BJ (cell line): ENCODE data around the genes ATF2, HOXD8 and PRKRA.

- CAGE, long polyA plus RNA = no peak
- RRBS = no CpG with 5 or more reads among the region's 3 CpGs
Observed at GRCh38 chr2:174611892-174612127, 14.2 kb upstream of the WIPF1 start.

DNA sequence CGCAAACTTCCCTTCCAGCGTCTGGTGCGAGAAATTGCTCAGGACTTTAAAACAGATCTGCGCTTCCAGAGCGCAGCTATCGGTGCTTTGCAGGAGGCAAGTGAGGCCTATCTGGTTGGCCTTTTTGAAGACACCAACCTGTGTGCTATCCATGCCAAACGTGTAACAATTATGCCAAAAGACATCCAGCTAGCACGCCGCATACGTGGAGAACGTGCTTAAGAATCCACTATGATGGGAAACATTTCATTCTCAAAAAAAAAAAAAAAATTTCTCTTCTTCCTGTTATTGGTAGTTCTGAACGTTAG, 44.2 kb downstream of the CHRNA1 start:
- CAGE, long polyA plus RNA = no peak
- RRBS = no CpG with 5 or more reads among the region's 12 CpGs

GRCh38 chr2:174827353-174828377, 63.4 kb upstream of the CHRNA1 start:
- CAGE, long polyA plus RNA = no peak
- RRBS = no CpG with 5 or more reads among the region's 11 CpGs

DNA sequence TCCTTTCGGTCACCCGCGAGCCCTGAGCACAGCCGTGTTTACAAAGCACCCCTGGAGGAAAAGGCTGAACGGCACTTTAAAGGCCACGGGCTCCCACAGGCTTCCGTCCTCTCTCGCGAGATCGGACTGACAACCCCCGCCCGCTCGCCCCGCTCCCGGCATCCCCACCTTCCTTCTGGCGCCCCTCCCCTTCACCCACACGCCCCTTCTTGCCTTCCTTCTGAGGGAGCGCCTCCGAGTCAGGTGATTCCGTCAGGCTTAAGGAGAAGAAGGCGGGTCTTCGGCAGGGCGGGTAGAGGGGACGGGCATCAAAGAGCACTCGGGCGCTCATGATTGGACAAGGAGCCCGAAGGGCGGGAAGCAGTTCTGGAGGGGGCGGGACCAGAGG, at the start of gene ATF2:
TSS of gene ATF2 (minus strand) at position 131 of the 388 bp plus-strand sequence.
- CAGE, long polyA plus RNA = start-site peak on the minus strand centred at position 84 of the sequence, 67 bp wide, 1,906 and 857 reads in 2 replicates
- RRBS = no CpG with 5 or more reads among the region's 29 CpGs

DNA sequence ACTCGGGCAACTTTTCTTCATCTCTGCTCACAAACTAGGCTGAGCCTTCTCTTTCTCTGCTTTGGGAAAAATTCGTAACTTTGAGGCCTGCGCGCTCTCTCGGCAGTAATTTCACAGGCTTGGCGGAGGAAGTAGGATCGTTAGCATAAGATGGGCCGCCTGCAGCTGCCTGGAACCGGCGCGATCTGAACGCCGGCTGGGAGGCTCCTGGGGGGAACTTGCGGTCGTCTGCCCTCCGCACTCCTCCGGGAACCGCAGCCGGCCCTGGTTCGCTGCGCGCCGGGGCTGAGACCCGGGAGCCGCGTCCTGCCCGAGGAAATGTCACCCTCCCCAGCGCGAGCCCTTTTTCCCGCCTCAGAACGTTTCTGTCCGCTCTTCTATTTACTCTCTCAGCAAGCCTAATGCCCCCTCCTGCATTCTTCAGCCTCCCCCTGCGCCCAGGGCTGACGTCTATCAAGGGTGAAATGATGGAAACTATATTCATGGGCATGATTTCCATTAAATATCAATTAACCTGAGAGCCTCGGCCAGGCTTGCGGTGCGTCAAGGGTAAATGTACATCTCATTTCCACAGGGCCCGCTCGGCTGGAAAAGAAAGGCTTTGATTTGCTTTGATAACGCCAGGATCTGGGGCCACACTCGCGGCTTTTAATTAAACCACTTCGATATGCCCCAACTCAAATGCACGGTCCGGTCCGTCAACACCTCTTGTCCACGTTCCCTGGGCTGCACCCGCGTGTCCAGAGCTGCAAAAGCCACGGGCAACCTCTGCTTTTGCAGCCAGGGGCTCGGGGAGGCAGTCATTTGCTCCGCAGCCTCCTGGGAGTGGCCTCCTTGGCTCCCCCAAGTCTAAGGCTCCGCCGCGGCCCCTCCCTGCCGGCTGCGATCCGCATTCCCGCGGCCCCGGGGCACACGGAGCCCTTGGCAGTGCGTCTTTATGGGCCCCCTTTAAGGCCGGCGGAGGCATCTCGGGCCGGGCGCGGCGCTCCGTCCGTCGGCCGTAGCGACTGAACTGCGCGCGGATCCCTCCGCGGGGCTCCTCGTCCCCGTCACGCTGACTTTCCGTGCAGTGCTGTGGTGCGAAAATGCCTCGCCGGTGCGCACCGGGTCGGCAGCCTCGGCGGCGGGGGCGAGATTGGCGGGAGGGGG, at the start of gene HOXD8:
TSS of gene HOXD8 (plus strand) at position 1,027 of the 1,149 bp plus-strand sequence.
- CAGE, long polyA plus RNA = no peak
- RRBS = 9% methylated on average over 9 of the region's 95 CpGs

- CAGE, long polyA plus RNA = no peak
- RRBS = no CpG with 5 or more reads among the region's 8 CpGs
Observed at GRCh38 chr2:176137966-176138310, 8.4 kb downstream of the HOXD8 start.

DNA sequence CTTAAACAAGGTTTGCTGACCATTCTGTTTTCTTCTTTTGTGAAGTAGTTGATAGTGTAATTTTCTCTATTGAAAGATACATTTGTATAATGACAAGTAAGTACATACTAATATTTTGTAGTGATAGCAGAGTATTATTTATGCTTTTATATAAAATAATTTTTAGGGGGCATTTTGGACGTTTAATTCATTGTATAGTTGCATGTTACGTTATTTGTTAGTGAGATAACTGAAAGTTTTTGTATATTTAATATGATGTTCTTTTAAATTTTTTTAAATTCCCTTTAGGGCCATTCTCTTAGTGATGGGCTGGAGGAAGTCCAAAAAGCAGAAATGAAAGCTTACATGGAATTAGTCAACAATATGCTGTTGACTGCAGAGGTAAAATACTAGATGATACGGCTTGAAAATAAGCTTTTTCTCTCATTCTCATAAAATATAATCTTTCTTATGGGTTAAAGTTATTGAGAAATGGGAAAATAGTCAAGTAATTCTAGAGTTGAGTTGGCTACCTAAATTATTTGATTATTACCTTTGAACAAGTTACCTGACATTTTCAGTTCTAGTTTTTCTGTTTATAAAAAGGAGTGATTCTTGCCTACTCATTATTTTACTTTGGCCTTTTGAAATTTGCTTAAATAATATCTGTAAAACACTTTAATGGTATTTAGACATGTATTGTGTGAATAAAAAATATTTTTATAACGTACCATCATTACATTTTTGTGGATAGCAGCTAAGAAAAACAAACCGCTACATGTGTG, 58.9 kb downstream of the MTX2 start:
- CAGE, long polyA plus RNA = no peak
- RRBS = no CpG with 5 or more reads among the region's 5 CpGs

DNA sequence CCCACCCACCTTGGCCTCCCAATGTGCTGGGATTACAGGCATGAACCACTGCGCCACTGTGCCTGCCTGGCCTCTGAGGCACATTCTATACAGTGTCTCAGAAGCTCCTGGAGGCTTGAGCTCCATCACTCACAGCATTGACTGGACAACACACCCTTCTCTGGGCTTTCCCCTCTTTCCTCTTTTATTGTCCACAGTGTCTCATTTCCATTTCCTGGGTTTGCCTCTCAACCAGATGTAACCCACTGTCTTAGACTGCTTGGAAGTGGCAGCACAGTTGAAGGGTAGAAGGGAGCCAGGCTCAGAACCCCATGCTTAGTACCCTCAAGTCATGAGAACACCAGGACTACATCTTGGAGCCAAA, 208.1 kb downstream of the MTX2 start:
- CAGE, long polyA plus RNA = no peak
- RRBS = no CpG with 5 or more reads among the region's 1 CpG

DNA sequence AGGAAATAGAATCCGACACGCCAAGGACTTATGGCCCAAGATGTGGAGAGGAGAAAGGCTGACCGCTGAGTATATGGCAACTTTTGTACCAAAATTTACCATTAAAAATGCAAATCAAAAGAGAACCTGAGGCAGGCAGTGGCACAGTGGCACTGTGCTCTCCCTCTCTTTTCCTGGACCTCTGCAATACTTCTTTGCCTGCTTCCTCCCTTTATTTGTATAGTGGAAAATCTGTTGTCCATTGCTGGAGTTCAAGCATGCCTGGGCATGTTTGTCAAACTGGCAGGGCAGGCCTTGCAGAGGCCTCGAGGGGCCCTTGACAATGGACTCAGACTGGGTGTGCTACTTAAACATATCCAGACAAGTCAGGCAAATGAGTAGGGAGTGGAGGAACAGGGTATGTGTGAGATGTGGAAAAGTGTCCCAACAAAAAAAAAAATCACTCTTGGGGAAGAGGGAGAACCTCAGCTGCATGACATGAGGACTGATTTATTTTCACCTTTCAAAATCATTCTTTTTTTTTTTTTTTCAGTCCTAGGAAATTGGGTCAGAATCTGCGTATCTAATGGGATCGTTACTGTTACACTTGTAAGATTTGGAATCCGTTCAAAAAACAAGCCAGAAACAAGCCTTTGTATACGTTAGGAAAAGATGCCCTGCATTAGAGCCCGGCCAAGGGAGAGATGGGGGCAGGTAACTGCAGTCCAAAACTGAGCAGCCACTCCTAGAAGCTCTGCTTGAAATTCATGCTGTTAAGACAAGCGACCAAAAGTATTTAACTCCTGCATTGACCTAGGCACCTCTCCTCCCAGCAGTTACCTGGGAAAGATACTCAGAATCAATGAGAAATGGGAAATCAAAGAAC, 42.3 kb upstream of the HNRNPA3 start:
- CAGE, long polyA plus RNA = no peak
- RRBS = no CpG with 5 or more reads among the region's 10 CpGs

GRCh38 chr2:177243105-177243471, 21.4 kb downstream of the NFE2L2 start:
- CAGE, long polyA plus RNA = no peak
- RRBS = no CpG with 5 or more reads among the region's 3 CpGs

- CAGE, long polyA plus RNA = no peak
- RRBS = no CpG with 5 or more reads among the region's 7 CpGs
Observed at GRCh38 chr2:177254410-177254865, 10.1 kb downstream of the NFE2L2 start.

DNA sequence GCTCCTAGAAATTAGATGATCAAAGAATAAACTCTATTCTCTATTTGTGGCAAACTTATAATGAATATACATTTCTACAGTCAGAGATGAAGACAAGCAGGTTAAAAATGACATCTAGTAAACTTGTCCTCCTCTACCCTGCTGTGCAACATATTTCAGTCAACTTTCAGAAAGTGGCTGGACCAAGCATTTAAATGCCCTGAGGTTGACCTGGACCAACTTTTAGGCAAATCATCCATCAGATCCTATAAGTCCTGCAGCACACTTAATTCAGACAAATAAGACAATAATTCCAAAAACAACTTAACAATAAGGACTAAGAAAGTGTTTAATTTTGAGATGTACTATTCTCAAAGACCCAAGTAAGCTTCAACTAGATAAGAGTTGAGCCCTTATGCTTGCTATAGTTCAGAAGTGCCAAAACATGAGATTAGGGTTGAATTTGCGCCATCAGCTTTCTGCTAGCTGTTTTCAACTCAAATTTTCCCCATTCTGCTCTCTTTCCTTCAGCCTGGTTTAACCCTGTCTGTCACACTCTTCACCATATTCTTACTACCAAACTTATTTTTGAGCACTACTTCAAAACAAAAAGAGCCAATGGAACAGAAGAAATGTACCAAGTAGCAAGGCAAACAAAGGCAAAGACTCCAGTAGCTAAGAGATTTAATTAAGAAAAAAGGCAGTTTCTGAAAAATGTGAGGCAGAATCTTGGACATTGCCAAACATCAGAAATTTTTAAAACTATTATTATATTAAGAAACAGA, 4.2 kb downstream of the NFE2L2 start:
- CAGE, long polyA plus RNA = no peak
- RRBS = no CpG with 5 or more reads among the region's 1 CpG

DNA sequence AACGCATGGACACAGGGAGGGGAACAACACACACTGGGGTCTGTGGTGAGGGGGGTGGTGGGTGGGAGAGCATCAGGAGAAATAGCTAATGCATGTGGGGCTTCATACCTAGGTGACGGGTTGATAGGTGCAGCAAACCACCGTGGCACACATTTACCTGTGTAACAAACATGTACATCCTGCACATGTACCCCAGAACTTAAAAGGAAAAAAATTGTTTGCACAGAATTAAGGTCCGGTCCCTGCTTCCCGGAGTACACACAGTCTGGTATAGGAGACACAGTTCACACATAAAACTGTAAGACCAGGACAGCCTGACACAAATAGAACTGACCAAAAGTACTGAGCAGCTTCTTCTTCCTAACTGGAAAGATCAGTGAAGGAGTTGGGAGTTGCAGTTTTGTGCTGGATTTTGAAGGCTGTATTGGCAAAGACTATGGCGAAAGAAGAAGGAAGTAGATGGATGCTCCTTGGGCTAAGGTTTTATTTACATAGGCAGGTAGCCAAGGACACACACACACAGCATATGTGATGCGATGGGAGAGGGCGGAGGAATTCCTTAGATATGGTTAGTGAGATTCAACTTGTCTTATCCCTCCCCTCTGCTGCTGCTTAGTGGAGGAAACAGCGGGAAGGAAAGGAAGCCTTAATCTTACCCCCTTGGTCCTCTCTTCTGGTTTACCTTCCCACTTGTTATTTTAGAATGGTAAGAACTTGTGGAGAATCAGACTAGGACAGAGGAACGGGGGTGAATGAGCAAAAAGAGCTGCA, 87.6 kb downstream of the OSBPL6 start:
- CAGE, long polyA plus RNA = no peak
- RRBS = no CpG with 5 or more reads among the region's 10 CpGs

- CAGE, long polyA plus RNA = no peak
- RRBS = no CpG with 5 or more reads among the region's 2 CpGs
Observed at GRCh38 chr2:178441176-178441768, 9.7 kb downstream of the PRKRA start.

DNA sequence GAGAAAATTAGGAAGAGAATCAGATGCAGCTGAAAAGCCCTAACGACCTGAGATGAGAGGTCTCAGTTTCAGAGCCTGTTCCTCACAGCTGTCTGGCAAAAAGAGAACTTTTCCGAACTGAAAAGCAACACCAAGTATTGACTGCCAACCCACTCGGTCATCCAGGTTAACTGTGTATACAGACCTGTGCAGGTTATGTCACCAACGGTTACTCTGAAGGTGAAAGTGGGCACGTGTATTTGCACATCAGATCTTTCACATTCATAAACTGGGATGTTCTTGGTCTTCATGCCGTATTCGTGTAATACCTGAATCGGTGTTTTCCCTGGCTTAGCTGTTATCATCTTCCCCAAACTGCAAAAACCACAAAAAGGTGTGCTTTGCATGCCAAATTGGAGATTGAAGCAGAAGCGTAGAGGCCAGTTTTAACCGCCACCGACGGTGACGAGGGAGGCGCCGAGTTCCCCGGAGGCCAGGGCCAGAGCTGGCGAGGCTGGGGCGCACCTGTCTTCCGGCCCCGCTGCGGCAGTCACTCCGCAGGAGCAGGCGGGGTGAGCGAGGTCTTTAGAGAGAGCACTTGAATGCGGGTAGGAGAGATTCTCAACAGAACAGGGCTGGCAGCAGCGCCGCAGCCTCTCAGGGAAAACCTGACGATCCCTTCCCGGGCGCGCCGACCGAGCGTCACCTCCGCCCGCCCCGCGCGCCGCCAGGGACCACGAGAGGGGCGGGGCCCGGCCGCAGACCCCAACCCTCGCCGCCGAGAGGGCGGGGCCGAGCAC, 728 bp downstream of the PRKRA start:
- CAGE, long polyA plus RNA = no peak
- RRBS = 1% methylated on average over 24 of the region's 49 CpGs

DNA sequence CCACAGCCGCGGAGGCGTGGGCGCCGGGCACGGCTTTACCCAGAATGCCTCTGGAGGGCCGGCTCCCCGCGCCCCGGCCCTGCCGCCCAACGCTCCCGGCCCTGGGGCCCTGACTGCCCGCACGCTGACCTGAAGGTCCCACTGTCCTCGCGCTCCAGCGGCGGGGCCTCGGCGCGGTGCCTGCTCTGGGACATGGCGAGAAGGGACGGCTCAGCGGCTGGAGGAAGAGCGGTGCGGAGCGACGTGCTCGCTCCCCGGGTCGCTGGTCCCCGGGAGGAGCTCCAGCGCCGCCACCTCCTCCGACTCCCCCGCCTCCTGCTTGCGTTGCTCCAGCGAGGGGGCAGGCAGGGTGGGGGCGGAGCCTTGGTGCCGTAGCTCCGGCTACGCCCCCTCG, at the start of gene PRKRA:
TSS of gene PRKRA (minus strand) at position 339 of the 394 bp plus-strand sequence.
- CAGE, long polyA plus RNA = start-site peak on the minus strand centred at position 290 of the sequence, 68 bp wide, 510 and 173 reads in 2 replicates
- RRBS = 0% methylated on average over 14 of the region's 44 CpGs

GRCh38 chr2:178480946-178481337, 685 bp downstream of the PLEKHA3 start:
- CAGE, long polyA plus RNA = no peak
- RRBS = no CpG with 5 or more reads among the region's 13 CpGs

GRCh38 chr2:178514559-178515061, 34.4 kb downstream of the PLEKHA3 start:
- CAGE, long polyA plus RNA = no peak
- RRBS = no CpG with 5 or more reads among the region's 2 CpGs

DNA sequence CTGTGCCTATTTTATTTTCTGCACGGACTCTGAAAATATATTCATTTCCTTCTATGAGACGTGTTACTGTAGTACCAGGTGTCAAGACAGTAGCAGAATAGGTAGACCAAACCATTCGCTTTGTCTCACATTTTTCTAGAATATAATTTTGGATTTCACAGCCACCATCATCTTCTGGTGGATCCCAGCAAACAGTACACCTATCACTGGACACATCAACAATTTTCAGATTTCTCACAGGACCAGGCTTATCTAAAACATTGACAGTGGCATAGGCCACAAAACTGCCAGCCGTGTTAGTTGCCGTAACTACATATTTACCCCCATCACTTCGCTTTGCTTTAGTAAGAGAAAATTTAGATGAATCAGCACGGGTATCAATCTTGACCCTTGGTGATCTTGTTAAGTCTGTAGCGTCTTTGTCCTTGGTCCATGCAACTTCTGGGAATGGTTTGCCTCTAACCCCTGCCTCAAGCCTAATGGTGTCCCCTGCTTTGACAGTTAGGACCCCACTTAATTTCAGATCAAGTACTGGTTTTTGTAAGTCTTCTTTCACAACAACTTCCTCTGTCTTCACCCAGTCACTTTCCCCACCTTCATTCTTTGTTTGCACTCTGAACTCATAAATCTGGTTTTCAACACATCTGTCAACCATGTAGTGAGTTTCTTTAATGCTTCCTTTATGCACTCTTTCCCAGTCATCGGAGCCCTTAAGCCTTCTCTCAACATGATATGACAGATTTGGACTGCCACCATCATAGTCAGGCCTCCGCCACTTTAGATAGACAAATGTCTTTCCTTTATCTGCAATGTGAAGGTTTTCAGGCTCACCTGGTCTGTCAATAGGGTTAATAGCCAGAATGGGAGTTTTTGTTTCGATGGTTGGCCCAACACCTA, 108.9 kb downstream of the PLEKHA3 start:
- CAGE, long polyA plus RNA = no peak
- RRBS = no CpG with 5 or more reads among the region's 11 CpGs

GRCh38 chr2:178677566-178678082, 129.6 kb downstream of the TTN start:
- CAGE, long polyA plus RNA = no peak
- RRBS = no CpG with 5 or more reads among the region's 2 CpGs